ENCODE results near the genes PDE2A and ARAP1.

DNA sequence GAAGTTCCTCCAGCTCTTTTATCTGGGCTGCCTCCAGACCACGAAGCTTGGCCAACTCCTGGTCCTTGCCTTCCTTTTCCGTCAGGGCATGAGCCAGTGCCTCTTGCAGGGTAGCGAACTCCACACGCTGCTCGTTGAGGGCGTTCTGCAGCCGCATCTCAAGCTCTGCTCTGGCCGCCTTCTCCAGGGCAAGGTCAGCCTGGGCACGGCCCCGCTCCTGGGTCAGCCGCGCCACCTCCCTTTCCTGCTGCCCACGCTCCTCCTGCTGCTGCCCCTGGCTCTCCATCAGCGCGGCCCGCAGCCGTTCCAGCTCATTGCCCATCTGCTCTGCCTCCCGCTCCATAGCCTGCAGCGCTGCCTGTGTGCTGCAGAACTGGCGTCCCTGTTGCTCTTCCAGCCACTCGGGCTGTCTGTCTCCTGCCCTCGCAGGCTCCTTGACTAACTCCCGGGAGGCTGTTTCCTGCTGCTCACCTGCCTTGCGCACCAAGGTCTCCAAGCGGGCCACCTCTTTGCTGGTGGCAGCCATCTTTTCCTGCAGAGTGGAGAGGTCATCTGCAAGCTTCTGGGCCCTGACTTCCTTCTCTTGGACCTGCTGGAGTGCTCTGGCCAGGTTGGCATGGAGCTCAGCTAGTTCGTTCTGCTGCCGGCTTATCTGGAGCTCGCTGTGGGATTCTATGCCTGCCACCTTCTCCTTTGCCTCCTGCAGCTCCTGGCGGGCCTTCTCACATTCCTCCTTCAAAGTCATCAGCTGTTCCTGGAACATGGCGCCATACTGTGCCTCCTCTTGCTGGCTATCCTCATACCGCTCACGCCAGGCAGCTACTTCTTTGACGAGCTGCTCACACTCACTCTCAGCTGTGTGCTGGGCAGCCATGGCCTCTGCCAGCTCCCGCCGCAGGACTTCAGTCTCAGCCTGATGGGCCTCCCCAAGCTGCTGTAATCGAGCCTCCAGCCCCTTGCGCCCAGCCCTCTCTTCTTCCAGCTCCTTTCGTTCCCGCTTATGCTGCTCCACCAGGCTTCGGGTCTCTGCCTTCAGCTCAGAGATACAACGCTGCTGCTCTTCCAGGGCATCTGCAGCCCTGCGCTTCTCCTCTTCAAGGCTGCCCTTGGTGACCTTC lies 15.9 kb downstream of the IL18BP start:
- RRBS: no CpG with 5 or more reads among the region's 42 CpGs

DNA sequence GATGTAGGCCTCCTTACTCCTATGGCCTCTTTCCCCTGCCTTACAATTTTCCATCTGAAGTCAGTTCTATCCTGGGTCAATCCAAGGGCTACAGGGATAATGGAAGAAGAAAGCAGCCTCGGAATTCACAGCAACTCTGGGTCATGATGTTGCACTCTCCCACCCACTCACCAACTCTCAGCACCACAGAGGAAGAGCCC lies 24.4 kb downstream of the IL18BP start:
- RRBS: no CpG with 5 or more reads among the region's 1 CpG

GRCh38 chr11:72081613-72082619 lies 1.3 kb downstream of the LRRC51 start:
- RRBS: no CpG with 5 or more reads among the region's 9 CpGs

- RRBS: no CpG with 5 or more reads among the region's 4 CpGs
Measured at GRCh38 chr11:72352610-72353274, 81.6 kb downstream of the CLPB start.

- RRBS: no CpG with 5 or more reads among the region's 7 CpGs
Measured at GRCh38 chr11:72585189-72585619, 89.0 kb downstream of the PDE2A start.

DNA sequence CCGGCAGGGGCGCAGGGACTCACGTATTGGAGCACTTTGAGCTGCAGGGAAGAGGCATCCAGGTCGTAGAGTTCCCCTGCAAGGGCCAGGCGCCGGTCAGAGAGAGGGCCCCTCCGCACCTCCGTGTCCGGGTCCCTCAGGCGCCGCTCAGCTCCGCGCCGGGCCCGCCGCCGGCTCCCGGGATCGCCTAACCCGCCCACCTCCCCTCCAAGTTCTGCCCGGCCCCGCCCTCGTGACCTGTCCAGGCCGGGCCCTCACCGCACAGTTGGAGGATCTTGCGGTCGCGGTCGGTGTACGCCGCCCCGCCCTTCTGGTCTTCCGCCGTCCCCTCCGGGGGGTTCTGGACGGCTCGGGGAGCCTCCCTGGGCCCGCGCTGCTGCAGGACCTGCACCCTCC lies 84.1 kb downstream of the PDE2A start:
- RRBS: 1% methylated on average over 14 of the region's 39 CpGs

DNA sequence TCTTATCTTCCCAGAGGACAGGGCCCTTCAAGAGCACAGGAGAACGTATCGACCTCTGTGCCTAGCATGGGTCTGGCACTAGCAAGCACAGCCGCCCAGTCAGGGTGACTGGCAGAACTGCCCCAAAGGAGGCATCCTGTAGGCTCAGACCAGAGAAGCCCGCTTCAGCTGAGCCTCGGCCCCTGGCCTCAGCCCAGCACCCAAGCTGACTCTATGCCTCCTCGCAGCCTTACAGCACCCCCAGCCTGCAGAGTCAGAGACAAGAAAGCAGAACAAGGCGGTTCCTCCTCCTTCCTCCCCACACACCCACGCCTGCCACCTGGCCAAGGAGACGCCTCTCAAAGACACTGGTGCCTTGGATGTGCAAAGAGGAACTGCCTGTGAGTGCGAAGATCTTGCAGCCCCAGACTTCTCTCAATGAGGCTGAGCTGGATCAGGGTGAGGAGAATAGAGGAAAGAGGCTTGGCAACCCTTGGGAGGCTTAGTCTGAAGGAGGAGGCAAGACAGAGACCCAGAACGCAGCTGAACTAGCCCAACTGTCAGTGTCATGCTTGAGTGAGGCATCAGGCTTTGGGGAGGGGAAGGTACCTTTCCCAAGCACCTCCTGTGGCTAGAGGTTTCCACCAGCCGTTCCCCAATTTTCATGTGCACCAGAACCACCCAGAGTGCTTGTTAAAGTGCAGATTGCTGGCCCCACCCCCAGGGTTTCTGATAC lies 60.2 kb downstream of the PDE2A start:
- RRBS: no CpG with 5 or more reads among the region's 12 CpGs

GRCh38 chr11:72624329-72625283 lies 49.6 kb downstream of the PDE2A start:
- RRBS: no CpG with 5 or more reads among the region's 15 CpGs

GRCh38 chr11:72634310-72634629 lies 40.0 kb downstream of the PDE2A start:
- RRBS: no CpG with 5 or more reads among the region's 3 CpGs

DNA sequence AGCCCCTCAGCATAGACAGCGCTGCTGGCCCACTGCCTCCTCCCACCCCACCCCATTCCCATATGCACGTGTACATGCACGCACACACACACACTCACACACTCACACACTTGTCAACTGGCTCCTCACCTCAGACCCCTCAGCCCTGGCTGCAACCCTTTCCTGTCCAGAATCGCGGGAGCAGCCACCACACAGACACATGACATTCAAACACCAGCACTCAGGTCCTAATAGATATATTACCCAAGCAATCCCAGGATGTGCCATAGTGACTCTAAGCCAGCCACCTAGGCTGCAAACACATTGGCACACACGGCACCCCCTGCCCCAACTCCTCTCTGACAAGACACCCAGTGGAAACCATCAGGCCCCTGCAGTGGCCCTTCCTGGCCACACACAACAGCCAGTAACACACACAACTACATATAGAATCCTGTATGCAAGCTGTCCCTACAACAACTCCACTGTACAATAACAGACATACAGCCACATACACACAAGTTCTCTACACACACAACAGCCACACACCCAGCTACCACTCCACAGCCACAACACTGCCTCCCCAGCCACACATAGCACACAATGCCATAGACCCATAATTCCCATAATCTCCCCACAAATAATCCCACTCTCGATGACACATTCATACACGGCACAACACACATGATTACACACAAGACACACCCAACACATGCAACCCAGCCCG lies 33.7 kb downstream of the PDE2A start:
- RRBS: no CpG with 5 or more reads among the region's 9 CpGs

DNA sequence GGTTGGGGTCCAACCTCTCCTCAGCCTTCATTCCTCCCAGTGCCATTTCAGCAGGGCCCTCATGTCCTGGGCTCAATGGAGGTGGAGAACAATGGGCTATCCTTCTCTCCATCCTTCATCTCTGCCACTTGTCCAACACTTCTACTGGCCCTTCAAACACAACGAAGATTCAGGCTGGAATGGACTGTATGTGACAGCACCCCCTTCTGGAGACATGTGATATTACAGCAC lies 6.9 kb downstream of the PDE2A start:
- RRBS: no CpG with 5 or more reads among the region's 1 CpG

DNA sequence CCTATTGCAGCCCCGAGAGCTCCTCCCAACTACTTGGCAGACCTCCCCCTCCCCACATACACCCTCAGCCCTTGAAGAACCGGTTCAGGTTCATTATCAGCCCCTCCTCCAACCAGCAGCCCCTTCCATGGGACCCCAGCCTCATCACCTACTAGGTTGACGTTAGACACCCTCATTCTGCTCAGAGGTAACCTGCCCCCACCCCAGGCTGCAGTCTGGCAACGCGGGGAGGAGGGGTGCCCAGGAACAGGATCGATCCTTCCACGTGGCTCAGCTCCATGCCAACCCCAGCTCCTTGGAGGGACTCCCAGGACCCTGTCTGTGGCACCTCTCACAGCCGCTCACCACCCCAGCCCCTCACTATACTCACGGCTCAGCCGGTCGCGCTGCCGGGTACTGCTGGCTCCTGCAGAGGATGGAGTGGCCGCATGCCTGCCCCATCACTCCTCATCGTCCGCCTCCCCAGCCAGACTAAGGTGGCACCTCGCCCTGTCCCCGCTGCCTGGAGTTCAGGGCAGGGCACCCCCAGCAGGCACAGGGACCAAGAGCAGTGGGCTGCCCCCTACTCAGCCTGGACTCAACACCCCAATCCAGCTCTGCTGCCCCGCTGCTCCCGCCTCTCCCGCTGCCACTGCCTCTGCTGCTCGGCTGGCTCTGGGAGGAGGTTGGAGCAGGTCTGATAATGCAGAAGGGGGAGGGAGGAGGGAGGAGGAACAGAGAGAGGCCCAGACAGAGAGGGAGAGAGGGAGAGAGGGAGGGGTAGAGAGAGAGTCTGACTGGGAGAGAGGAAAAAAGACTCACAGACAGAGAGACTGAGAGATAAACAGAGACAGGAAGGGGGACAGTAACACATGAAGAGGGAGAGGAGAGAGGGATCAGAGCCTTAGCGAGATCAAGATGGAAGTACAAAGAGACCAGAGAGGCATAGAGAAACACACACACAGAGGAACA lies at the start of gene PDE2A:
Gene PDE2A, minus strand, starts transcription at position 656 of the 951 bp plus-strand sequence.
- RRBS: 8% methylated on average over 2 of the region's 23 CpGs

GRCh38 chr11:72694805-72695156 lies 20.6 kb upstream of the PDE2A start:
- RRBS: no CpG with 5 or more reads among the region's 5 CpGs

GRCh38 chr11:72719914-72721287 lies 31.8 kb downstream of the ARAP1 start:
- RRBS: no CpG with 5 or more reads among the region's 16 CpGs

DNA sequence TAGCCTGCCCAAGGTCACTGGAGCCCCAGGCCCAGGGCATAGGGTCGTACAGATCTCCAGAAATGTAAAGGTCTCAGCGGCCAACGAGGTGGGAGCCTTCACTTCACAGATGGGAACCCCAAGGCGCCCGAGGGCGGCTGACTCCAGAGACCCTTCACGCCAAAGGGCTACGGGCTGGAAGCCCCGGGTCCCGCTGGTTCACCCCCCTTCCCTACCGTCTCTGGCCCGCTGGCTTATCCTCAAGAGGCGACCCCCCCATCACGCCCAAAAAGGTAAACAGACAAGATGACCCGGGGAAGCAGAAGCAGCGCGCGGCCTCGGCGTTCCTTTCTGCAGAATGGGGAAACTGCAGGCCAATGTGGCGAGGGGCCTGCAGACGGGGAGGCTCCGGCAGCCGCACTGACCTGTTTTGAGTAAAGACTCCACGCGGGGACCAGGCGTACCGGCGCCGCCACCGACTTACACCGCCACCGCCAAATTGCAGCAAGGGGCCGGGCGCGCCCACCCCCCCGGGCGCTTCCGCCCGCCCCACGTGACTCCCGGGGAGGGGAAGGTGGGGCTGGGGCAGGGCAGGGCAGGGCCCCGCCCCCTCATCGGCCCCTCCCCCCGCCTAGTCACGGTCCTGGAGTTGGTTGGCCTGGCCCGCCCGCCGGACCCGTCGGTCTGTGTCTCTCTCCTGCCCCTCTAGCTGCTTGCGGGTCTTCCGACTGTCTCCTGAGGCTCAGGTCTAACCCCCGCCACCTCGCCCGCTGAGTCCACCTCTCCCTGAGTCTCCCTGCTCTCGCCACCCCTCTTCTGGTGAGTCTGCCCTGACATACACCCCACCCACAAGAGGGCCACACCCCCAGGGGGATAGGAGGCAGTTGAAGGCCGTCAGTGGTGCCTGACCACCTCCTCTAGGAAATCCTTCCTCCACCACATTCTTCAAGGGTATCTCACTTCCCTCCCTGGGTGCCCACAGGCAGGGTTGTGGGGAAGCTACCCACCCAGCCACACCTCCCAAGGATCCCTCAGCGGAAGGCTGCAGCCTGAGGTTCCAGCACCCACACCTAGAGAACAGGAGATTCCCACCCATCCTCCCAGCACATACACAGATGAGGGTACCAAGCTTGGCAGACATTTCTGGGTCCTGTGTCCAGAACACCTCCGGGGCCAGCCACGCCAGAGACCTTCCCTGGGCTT lies at the start of gene ARAP1:
Gene ARAP1, minus strand, starts transcription at position 485 of the 1,182 bp plus-strand sequence.
- RRBS: 2% methylated on average over 20 of the region's 61 CpGs

DNA sequence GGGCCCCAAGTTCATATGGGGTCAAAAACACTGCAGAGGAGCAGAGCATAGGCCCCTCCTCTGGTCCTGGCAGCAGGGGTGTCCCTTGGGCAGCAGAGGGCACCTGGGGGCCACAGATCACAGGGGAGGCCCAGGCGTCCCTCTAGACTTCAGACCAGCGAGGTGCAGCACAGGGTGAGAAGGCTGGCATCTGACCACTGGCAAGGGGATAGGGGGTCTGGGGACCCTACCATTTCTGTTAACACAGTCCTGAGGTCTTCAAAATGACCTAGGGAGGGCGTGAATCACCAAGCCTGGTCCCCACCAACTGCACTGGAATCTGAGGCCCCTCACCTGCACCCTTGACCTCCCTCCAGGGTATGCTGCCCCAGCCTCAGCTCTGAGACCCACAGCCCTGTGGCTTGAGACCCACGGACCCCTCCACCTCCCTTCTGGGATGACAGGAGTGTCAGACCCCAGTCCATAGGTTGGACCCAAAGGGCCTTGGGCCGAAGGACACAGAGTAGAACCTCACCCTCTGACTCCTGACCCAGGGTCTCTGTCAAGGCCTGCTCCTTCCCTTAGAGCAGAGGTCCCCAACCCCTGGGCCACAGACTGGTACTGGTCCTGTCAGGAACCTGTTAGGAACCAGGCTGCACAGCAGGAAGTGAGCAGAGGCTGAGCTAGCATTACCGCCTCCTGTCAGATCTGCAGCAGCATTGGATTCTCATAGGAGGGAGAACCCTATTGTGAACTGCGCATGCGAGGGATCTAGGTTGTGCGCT lies 1.5 kb upstream of the ARAP1 start:
- RRBS: no CpG with 5 or more reads among the region's 9 CpGs

DNA sequence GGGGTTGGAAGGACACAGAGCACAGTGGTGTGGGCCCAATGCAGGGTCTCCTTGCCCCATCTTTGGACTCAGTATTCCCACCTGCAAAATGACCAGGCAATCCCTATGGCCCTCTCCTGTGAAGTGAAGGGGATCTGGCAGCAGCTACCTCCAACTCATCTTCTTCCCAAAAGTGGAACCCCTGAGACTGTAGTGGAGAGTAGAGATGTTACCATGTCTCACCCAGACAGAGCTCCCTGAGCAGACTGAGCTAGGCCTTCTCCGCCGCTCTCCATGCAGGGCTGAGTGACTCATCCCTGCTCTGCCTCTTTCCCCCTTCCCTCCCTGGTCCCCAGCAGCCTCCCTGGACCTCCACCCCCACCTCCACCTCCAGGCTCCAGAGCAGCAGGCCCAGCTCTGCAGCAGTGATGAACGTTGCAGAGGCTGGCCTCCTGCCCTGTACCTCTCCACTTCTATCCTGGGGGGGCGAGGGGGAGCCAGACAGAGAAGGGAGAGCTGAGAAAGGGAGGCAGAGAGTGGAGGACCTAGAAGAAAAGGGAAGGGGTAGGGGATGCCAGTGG lies 19.2 kb upstream of the ARAP1 start:
- RRBS: no CpG with 5 or more reads among the region's 4 CpGs

- RRBS: no CpG with 5 or more reads among the region's 4 CpGs
Measured at GRCh38 chr11:73136839-73137222, 5.3 kb downstream of the FCHSD2 start.

DNA sequence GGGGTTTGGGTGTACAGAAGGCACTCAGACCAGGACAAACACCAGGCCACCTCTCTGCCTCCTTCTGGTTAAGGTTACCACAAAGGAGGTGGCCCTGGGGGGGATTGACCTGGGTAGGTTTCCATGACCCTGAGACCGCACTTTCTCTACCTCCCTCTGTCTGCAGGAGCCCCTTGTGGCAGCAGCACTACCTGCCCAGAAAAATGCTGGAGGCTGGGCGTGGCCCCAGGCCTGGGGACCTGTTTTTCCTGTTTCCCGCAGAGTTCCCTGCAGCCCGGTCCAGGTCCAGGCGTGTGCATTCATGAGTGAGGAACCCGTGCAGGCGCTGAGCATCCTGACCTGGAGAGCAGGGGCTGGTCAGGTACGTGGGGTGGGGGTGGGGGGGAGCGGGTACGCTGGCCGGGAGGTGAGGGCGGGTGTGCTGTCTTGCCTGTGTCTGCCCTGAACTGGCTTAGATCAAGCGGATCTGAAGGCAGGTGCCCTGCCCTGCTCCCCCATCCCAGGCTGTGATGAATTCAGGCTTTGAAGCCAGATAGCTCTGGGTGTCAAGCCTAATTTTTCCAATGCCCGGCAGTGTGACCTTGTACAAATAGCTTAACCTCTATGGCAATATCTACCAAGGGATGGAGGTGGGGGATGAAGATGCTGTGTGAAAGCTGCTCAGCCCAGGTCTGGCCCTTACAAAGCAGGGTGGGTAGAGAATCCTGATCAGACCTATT lies 9.9 kb downstream of the P2RY2 start:
- RRBS: no CpG with 5 or more reads among the region's 14 CpGs

- RRBS: no CpG with 5 or more reads among the region's 6 CpGs
Measured at GRCh38 chr11:73237700-73238358, 19.7 kb downstream of the P2RY2 start.